ENCODE measurements around a stretch of chr11.

- PRO-cap, result no peak
- RAMPAGE, long total RNA, result no peak
These were observed 25.7 kb downstream of the MUC6 start for GRCh38 chr11:1010668-1011409.

DNA sequence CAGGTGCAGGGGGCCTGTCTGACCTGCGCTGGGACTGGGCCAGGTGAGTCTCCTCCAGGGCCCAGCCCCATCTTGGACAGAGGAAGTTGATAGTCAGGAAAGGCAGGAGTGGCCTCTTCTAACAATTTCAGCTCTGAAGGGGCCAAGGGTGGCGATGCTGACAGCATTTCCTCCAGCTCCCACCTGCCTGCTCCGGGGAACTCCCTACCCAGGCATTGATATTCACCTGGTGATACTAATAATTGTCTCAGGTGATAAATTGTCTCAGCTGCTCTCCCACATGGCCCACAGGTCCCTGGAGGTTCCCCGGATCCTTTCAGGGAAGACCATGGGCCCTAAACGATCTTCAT lies 18.3 kb upstream of the MUC6 start:
- PRO-cap, result no peak
- RAMPAGE, long total RNA, result no peak

- PRO-cap, result no peak
- RAMPAGE, long total RNA, result no peak
These were observed 27.7 kb upstream of the MUC6 start for GRCh38 chr11:1064105-1064813.

GRCh38 chr11:1074722-1075798 lies 38.5 kb upstream of the MUC6 start:
- PRO-cap, result no peak
- RAMPAGE, long total RNA, result no peak

DNA sequence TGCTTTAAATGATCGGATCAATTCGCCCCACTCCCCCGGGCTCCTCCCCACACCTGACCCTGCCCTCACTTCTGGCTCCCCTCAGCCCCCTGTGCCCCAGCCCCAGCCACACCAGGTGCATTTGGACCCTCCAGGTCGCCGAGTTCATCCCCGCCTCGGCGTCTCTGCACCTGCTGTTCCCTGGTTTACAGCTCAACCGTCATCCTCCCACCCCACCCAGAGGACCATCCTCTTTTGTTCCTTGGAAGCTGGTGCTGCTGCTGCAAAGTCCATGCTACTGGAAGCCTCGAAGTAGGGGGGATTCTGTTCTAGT lies 4.6 kb upstream of the MUC5B start:
- PRO-cap, result no peak
- RAMPAGE, long total RNA, result no peak

- PRO-cap, result no peak
- RAMPAGE, long total RNA, result no peak
These were observed 2.1 kb downstream of the MUC5B start for GRCh38 chr11:1224596-1225659.

- PRO-cap, result no peak
- RAMPAGE, long total RNA, result no peak
These were observed 14.3 kb downstream of the MUC5B start for GRCh38 chr11:1237133-1237614.

GRCh38 chr11:1336732-1337182 lies 27.3 kb upstream of the TOLLIP start:
- PRO-cap, result no peak
- RAMPAGE, long total RNA, result no peak

DNA sequence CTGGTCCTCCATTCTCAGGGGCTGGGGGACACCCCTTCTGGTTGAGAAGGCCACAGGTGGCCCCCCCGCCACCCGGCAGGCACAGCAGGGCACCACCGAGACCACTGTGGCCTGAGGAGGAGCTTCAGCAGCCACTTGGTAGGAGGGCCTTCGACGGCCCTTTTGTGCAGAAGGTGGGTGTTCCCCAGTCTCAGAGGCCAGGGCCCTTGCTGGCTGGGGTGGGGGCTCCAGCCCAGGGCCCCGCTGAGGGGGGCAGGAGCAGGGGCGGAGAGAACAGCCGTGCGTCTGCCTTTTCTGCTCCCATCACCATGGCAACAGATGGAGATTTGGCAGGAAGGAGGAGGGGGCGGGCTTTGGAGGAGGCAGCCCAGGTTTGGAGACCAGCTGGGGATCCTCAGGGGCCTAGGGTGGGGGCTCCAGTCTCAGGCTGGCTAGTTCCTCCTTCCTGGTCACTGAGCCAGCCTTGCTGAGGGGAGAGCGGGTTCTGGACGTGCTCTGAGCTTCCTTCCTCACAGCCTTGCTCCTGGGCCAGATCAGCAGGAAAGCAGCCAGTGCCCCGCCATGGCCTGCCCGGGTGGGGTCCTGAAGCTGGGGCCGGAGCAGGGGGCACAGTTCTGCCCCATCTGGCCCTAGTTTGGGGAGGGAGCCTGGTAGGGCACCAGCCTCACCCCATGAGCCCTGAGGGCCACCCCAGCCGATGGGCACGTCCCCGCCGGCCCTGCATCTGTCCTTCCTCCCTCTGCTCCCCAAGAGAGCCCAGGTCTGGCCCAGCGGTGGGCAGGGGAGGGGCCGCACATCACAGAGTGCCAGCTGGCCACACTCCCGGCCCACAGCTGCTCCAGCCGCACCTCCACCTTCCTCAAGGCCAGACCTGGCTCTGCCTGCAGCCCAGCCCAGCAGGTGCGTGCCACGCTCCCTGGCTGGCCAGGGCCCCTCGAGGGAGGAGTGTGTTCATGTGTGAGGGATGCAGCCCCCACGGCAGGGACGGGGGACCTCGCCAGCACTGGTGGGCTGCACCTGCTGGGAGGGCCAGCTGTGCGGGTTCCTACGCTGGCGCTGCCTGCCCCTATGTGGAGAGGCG lies 21.3 kb downstream of the BRSK2 start:
- PRO-cap, result no peak
- RAMPAGE, long total RNA, result no peak

GRCh38 chr11:1474345-1474993 lies 12.1 kb downstream of the MOB2 start:
- PRO-cap, result no peak
- RAMPAGE, long total RNA, result no peak

DNA sequence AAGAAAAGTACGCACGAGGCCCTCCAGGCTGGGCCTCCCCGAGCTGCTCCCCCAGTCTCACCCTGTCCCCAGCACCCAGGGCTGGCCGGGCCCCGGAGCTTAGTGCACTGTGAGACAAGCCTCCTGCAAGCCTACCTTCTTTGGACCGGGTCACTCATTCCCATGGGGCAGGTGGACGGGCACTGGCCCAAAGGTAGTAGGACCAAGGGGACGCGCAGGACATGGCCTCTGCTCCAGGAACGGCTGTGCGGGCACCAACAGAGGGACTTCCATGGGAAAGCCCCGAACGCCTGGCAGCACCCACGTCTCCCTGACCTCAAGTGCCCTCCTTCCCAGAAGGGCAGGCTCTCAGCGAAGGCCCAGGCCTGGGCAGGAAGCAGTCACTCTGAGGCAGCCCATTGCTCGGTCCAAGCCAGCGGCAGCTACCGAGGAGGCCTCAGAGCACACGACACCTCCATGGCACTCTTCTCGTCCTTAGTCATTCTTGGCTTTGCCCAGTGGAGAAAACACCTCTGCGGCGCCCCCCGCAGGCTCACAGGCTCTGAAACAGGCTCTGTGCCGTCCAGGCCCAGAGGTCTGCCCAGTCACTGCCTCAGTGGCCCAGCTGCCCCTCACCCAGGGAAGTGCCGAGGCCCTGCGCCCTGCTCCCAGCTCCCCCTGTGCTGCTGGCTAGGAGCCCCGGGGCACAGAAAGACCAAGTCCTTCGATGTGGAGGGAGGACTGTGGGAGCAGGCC lies 3.8 kb downstream of the MOB2 start:
- PRO-cap, result no peak
- RAMPAGE, long total RNA, result no peak

GRCh38 chr11:1513324-1514218 lies 27.0 kb upstream of the MOB2 start:
- PRO-cap, result no peak
- RAMPAGE, long total RNA, result no peak

DNA sequence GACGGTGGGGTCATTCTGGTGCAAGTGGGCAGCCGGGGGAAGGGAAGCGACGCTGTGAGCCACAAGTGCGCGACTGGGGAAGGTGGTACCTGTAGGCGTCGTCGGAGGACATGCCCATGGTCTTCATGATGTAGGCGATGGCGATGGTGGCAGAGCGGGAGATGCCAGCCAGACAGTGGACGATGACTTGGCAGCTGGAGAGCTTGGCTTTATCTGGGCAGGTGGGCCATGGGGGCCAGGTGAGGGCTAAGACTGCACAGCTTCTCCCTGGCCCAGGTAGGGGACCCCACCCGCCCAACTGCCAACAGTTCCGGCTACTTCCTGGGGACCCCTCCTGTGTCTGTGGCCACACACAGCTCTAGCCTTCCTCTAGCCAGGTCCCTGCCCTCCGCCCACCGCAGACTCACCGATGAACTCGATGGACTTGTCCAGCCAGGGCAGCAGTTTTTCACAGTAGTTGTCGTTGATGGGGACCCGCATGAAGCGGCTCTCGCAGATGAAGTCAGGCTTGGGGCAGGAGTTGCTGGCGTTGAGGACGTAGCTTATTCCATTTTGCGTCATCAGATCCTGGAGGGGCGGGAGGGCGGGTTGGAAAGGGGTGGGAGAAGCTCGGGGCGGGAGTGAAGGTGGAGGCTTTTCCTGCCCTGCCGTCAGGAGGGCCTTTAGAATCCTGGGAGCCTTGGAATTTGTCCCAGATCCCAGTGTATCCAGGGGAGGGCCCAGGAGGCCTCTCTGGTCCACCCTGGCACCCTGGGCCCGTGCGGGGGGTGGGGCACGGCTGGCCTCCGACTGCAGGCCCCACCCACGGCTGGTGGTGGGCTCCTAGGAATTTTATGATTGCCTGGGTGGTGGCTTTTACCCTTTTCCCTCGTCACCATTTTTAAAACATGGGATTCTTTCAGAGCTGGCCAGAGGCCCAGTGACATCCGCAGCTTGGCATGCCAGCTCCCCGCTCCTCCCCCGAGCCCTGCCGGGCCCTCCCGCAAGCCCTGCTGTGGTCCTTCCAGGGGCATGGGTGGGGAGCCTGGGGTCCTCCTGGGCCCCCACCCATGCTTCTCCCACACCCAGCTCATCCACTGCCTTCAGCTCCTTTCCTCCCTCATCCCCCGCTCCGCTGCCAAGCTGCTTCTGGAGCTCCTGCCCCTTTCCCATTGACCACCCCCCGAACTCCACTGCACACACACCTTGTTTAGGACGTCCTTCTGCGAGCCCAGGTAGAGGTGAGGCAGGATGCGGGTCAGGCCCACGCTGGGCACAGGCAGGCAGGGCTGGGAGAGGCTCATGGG lies 13.9 kb downstream of the DUSP8 start:
- PRO-cap, result bidirectional peak, plus-strand start at position 694 of the sequence, minus-strand start at position 417 of the sequence
- RAMPAGE, long total RNA, result no peak

- PRO-cap, result no peak
- RAMPAGE, long total RNA, result no peak
These were observed 795 bp upstream of the DUSP8 start for GRCh38 chr11:1572948-1573184.

GRCh38 chr11:1672417-1673714 lies 24.1 kb upstream of the KRTAP5-6 start:
- PRO-cap, result no peak
- RAMPAGE, long total RNA, result no peak

DNA sequence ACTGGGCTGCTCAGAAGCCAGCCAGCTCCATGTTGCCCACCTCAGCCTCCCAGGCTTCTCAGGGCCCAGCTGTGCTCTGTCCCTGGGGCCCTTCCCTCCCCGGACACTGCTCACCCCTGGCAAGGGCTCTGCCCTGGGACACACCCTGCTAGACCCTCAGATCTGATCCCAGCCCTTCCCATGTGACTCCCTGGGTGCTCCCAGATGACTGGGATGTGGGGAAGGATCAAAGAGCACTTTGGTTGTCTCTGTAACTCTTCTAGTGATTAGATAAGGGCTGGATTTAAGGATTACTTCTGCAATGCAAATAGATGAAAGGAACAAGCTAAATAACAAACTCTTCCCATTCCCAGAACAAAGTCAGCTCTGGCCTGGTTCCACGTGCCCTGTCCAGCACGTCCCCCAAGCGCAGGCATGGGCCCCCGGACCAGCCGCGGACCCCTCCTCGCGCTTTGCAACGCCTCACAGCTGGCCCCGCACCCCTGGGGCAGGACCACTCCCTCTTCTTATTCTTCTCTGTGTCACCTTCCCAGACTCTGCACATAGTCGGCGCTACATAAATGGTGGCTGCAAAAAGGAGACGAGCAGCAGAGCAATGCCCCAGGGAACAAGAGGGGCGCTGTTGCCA lies 5.8 kb upstream of the KRTAP5-6 start:
- PRO-cap, result no peak
- RAMPAGE, long total RNA, result no peak

DNA sequence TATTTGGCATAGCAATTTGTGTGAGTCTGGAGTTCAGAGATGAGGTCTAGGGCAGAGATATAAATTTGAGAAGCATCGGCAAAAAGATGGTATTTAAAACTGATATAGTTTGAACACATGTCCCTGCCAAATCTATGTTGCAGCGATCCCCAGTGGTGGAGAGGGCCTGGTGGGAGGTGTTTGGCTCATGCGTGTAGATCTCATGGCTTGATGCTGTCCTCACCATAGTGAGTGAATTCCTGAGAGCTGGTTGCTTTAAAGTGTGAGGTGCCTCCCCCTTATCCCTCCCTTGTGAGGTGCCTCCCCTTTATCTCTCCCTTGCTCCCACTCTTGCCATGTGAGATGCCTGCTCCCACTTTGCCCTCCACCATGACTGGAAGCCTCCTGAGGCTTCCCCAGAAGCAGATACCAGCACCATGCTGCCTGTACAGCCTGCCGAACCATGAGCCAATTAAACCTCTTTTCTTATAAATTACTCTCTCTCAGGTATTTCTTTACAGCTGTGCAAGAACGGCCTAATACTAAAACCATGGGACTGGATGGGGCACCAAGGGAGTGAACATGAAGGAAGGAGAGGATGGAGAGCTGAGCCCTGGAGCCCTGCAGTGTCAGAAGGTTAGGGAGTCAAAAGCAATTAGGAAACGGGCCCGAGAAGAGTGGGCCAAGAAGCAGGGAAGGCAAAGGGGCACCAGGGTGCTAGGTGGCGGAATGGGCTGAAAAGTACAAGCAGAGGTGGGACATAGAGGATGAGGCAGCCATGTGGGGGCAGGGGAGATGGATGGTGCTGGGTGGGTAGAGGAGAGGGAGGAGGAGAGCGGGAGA lies 9.5 kb downstream of the IFITM10 start:
- PRO-cap, result no peak
- RAMPAGE, long total RNA, result no peak

GRCh38 chr11:1746392-1747078 lies 3.9 kb downstream of the IFITM10 start:
- PRO-cap, result no peak
- RAMPAGE, long total RNA, result no peak

DNA sequence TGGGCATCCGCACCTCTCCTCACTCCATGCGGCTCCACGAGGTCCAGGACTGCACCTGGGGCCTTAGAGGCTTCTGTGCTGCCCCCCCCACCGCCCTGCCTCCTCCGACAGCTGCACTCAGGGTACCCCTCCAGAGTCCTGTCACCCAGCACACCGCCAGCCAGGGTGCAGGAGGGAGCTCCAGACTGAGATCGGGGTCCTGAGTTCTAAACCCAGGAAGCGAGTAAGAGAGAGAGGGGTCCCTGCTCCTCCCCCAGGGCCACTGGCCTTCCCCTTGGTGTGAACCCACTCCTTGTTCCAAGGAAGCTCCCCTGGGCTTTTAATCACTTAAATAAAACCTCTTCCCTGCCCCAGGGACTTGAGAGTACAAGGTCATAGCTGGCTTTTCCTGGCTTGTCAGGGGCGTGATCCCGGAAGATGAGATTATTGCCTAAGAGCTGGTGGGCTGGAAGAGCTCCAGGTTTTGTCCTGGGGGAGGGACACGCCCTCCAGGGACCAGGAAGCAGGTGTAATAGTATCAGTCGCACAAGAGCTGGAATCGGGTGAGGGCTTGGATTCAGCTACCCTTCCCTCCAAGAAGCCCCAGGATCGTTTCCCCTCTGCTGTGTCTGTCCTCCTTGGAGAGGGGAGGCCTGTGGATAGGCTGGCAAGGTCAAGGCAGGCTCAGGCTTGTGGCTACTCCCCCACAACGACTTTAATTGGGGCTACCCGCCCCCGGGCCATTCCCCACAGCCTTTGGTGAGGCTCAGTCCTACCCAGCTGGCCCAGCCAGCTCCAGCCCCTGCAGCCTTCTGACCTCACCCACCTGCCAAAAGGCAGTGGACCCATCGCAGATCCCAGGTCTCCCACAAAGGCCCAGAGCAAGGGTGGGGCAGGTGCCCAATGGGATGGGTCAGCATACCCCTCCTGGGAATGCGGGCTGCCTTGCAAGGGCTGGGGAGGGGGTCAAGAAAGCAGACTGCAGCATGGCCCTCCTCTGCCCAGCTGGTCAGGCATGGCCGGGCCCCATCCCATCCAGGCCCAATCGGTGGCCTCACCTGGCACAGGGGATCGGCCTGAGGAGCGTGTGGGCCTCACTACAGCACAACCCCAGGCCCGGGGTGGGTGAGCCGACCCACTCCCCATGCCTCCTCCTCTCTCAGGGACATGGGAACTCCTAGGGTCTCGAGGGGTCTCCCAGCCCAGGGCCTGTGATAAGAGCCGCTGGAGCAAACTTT lies 1.2 kb downstream of the CTSD start:
- PRO-cap, result bidirectional peak, plus-strand start at position 528 of the sequence, minus-strand start at position 398 of the sequence
- RAMPAGE, long total RNA, result no peak

DNA sequence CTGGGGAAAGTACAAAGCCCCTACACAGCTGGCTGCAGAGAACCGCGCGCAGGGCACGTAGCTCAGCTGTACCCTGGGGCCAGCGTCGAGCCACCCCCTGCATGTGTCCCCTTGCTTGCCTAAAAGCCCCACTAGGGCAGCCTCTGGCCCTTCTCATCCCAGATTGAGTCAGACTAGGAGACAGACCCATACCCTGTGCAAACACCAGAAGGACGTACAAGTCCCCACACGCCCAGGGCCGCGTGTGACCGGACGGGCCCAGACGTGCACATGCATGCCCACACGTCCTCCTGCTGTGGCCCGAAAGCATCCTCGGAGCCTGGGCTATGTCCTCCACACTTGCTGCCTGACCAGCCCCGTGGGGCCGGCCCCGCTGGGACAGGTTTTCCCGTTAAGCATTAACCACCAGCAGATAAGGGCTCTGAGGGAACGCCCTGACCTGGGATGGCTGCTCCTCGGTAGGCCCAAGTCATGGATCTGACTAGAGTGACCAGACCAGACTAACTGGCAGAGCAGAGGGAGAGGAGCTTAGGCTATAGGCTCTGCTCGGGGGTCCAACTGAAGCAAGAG lies 4.1 kb upstream of the SYT8 start:
- PRO-cap, result unidirectional peak, minus-strand start at position 165 of the sequence
- RAMPAGE, long total RNA, result no peak